Airway epithelial cell (primary cell): Measurements from ENCODE around the gene TBC1D22B.

- RAMPAGE, long total RNA: no peak
Measured at GRCh38 chr6:37169940-37170065, 149 bp upstream of the PIM1 start.

DNA sequence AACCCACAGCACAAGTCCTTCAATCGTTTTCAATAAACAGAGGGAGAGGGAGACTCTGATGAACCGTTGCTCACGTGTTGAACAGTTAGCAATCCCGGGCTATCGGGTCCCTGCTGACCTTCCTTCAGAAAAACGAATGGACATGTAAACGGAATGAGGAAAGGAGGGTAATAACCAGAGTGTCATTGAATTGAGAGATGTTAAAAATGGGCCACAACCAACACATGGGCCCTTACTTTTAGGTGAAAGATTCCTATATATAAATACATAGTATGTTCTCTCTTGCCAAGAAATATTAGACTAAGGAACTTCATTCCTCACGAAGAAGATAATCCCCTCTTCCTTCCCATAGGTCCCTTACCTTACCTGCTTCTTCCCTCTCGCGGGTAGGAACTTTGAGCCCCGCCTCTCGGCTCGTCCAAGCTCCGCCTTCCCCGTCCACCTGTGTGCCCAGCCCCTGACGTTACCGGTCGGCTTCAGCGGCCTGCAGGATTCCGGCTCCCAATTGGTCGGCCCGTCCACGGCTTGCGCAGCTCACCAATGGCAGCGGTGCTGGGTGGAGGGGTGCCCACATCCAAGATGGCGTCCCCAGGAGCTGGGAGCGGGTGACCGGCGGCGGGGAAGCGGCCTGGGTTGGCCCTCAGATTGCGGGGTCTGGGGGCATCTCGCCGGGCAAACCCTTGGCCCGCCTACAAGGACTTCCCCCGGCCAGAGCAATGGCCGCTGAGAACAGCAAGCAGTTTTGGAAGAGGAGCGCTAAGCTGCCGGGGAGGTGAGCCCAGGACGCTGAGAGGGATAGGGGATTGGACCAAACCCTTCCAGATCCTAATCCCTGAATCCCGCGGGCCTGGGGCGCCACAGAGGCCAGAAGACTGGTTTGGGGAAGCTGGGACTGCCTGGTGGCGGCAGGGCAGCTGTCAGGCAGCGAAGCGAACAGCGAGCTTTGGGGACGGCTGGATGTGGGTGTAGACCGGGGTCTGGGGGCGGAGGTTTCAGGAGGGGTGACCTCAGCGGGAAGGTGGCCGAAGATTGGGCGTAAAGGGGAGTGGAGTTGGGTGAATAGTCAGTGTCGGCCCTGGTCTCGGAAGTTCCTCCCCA lies at the start of gene TBC1D22B:
Gene TBC1D22B (plus strand): TSS at position 571 of the 1,098 bp plus-strand sequence.
- RAMPAGE, long total RNA: no peak

DNA sequence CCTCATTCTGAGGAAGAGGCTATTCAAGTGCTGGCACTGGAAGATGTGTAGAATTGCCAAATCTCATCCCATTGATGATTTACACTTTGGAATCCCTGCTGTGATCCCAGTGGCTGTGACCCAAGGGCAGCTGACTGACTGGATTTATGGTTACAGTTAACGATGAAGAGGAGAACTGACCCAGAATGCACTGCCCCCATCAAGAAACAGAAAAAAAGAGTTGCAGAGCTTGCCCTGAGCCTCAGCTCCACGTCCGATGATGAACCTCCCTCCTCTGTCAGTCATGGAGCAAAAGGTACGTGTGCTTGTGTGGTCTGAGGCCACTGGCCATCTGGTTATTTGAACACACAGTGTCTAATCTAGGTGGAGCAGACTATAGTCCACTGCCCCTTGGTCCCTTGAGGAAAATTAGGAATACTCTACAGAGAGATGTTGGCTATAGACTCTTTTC lies 2.5 kb downstream of the CMTR1 start:
- RAMPAGE, long total RNA: no peak

DNA sequence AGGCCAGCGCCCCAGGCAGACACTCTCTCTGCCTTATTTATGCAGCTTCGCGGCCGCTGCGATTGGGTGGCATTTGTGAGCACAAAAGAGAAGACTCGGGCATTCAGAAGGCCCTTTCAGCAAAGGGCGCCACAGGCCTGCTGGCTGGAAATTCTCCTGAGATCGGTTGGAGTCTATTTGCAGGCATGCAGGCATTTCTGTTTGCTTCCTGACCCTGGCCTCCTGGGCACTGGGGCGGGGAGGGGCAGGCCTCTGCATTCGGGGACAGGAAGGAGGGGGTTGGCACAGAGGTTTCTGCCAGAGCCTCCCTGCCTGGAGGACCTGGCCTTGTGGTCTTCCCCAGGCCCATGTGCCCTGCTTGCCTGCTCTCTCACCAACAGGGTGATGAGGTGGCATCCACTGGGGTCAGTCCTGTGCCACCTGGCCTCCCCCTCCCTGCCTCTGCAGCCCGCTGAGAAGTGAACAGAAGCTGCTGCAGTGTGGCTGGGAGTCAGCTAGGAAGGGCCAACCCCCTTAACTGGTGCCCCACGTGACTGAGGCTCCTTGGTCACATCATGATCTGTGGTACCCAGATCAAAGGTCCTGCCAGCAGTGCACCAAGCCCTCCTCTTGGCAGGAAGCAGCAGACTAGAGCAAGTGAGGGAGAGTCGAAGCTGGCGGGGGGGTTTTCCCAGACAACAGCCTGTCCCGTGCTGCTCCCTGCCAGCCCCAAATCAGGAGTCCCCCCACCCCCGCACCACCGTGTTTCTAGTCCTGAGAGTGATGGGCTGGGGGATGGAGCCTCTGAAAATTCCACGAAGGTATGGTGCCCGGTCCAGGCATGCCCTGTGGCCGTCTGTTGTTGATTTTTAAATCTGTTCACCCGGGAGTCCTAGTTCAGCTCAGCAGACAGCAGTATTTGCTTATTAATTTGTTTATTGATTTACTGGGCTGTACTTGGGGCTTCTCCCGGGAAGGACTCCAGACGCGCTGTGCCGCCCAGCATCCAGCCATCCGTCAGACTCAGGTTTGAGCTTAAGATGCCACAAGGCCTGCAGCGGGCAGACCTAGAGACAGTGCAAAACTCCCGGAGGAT lies 16.8 kb upstream of the CCDC167 start:
- RAMPAGE, long total RNA: no peak

- RAMPAGE, long total RNA: no peak
Measured at GRCh38 chr6:37559947-37560387, 60.3 kb upstream of the CCDC167 start.

DNA sequence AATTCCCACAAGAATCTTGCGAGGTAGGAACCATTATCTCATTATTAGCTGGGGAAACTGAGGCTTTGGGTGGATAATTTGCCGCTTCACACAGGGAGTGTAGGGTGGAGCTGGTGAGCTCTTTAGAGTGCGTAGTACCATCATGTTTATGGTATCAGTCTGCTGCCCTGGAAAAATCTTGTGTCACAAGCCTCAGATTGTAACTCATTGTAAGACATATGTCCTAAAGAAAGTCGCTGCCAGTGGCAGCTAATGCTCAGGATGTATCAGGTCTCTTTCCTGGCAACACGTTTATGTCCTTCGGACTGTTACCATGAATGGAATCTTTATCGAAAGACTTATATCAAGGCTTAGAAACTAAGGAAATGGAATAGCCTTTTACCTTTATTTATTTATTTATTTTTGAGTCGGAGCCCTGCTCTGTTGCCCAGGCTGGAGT lies 1.9 kb downstream of the ZFAND3 start:
- RAMPAGE, long total RNA: no peak

GRCh38 chr6:37925797-37926282 lies 106.3 kb downstream of the ZFAND3 start:
- RAMPAGE, long total RNA: no peak

DNA sequence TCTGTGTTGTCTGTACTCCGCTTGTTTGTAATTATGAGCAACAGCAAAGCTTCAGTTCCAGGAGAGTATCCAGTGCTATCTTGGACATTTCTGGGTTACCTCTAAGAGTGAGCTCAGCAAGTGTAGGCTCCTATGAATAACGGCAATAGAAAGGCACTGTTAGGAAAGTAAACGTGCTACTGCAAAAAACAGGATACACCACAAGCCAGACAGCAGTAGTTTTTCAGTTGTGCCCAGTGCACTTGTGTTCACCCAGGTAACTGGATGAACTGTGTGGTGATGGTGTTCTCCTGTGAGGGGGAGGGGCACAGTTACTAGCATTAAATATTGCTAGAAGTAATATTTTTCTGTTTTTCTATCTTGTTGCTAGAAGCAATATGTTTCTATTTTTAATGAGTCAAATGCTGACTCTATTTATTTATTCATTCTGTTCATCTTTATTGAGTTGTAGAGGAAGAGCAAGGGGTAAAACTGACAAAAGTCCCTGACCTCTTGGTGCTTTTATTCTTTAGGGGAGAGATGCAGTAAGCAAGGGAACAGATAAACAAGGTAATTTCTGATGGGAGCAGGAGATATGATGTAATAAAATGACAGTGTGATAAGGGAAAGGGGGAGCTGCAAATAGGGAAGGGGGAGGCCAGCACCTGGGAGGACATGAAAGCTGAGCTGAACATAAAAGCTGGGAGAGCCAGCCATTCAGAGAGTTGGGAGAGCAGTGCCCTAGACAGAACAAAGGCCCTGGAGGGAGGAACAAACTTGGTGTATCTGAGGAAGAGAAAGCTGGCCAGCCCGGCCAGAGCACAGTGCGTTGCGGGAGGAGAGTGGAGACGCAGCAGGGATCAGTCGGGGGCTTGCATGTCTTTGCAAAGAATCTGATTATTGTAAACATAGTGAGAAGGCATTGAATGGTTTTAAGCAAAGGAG lies 317.8 kb downstream of the ZFAND3 start:
- RAMPAGE, long total RNA: no peak

DNA sequence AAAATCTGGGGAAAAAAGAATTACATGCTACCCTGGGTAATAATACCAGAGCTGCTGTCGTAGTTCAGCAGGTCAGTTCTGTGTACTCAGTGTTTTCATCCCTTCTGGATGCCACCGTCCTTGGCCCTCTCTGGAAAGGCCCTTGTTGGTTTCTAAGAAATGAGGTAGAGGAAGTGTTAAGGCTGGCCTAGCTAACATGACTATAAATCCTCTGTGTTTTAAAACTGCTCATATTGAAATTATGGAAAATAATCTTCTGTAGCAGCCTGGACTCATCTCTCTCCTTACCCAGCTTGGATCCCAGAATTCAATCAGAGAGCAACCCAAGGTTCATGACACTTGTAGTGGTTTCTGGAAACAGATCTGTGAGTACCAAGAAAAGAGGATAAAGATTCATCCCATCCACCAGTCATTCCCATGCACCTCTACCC lies 328.8 kb downstream of the ZFAND3 start:
- RAMPAGE, long total RNA: no peak

DNA sequence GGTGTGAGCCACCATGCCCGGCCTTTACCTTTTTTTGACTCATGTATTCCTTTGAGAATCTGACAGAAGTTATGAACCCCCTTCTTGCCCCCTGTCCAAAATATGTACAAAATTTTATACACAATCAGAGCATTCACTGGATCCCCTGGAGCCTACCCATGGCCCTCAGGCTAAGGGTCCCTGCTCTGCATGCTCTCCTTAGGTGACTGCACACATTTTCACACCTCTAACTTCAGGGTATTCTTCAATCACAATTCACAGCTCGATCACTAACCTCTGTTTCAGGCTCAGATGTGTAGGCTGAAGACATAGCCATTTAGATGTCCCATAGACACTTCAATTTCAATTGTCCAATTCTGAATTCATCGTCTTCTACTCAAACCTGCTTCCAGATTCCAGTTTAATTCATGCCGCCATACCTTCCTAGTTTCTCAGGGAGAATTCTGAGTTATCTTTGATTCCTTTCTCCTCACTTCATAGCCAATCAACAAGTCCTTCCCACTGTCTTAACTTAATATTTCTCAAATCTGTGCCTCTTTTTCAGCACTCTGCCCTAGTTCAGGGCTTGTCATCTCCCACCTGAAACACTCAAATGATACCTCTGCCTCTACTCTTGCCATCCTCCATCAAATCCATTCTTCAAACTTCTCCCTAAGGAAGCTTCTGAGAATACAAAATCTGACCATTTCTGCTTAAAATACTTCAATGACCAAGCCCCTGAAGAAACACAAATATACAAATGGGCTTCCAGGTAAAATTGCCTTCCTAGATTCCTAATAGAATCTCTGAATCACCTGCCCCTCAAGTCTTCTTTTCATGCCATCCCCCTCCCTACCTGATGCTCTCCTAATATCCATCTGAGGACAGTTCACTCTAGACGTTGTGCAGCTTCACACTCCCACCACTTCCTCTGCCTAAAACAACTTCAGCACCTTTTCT lies 270.9 kb downstream of the BTBD9 start:
- RAMPAGE, long total RNA: no peak

DNA sequence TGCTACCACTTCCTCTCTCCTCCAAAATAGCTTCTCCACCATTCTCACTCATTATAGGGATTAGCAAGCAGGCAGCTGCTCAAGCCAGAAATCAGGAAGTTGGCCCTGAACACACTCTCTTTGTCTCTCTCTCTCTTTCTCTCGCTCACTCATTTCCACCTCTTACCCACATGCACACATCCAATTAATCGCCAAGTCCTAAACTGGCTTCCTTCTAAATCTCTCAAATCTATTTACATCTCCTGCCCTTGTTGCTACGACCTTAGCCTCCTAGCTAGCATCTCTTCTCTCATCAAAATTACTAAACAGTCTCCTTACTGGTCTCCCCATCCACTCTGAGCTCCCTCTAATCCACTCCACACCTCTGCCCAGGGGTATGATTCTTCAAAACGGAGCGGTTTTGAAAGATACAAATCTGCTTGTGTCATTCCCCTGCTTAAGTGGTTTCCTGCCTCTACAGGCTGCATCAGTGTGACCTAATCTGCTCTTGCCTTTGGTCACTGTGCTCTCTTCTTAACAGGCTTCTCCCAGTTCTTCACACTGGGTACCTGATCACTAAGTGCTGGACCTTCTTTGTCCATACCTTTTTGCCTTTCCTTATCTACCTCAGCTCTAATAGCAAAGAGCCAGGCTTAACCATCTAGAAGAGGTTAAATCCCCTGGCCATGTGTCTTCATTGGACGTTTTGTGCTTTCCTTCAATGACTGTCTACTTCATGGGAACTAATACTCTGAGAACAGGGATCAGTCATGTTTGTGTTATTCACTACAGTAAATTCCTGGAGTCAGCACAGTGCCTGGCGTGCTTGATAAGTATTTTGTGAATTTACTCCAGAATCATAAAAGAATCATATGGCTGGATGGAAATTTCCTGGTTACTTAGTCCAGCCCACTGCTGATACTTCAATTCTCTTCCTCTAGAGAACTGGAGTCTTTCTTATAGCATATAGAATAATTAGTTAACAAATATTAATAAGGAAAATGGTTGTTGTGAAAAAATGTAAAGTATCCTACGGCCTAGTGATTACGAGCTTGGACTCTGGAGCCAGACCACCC lies 195.9 kb downstream of the BTBD9 start:
- RAMPAGE, long total RNA: no peak

DNA sequence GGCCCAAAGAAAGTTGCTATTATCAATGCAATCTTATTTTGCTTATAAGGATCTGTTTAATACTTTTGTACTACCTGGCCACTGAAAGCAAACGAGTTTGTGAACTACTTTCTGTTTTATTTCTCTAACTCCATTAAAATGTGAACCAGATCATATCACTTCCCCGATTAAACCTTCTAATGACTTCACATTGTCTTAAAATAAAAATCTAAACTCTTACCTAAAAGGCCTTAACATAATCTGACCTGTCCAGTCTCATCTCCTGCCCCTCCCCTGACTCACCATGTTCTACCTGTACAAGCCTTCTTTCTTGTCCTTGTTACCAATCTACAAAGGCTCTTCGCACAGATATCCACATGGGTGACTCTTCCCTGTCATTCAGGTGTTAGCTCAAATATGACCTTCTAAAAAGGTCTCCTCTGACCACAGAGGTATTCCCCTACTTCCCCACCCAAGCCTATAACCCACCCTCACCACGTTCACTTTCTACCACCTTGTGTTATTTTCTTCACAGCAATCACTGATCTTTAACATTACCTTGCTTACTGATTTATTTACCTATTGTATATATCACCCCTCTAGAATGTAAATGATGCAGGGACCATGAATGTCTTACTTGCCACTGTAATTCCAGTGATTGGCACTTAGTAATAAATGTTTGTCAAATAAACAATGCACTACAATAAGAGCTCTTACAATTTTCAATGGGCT lies 96.8 kb downstream of the BTBD9 start:
- RAMPAGE, long total RNA: no peak

DNA sequence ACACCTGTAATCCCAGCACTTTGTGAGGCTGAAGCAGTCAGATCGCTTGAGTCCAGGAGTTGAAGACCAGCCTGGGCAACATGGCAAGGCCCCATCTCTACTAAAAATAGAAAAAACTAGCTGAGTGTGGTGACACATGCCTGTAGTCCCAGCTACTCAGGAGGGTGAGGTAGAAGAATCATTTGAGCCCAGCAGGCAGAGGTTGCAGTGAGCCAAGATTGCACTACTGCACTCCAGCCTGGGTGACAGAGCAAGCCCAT lies 68.1 kb downstream of the BTBD9 start:
- RAMPAGE, long total RNA: no peak

GRCh38 chr6:38638783-38639443 lies 816 bp downstream of the BTBD9 start:
- RAMPAGE, long total RNA: no peak

DNA sequence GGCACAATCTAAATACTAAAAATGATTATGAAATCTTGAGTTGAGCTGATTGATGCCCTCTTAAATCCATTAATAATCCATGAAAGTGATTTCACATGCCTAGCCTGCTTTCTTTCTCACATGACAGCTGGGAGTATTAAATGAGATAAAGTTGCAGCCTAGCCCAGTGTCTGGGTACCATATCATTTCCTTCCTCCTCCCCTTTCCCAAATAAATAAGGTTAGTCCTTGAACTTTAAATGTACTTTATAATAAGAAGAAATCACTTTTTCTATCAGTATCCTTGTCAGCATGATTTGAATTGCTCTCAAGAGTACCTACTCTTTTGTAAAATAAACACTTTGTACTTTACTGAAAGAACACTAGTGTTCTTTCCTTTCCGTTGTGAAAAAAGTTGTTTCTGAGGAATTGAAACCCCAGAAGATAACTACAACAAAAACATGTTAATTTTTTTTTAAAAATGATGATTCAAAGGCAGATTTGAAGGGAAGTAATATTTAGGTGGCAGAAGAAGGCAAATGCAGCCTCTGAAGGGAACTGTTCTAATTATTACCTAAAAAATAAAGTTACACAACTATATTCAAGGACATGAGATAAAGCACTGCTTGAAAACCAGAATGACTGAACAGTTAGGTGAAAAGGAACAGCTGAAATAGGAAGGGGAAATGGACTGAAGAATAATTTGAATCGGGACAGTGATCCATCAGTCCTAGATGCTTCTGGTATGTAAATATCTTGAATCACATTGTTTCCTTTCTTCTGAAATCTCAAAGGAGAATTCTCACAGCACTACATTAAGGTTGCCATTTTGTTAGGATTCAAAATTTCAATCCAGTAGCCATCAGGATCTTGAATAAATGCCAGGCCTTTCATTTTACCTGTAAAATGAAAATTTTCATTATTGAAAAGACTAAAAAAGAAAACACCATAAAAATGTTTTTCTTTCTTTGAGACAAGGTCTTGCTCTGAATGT lies 26.2 kb downstream of the GLO1 start:
- RAMPAGE, long total RNA: no peak

DNA sequence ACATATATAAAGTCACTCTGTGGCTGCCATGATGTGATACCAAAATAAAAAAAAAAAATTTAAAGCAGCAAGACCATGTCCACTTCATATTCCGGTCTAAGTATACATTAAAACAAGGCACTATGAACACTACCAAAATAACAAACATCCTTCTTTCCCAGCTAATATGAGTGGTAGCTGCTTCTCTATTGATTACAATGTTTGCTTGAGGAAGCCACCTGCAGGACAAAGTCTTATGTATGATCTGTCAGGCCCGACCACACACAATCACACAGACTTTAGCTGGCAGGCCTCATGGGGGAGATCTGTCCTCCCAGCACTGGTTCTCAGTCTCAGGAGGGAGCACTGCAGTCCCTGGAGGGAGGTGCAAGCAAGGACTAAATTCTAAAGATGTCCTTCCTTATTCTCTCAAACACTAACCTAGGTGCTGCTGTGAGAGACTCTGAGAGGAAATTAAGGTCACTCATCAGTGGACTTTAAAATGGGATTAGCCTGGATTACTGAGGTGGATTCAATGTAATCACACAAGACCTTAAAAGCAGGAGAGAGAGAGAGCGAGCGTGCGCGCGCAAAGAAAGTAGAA lies 14.5 kb downstream of the GLO1 start:
- RAMPAGE, long total RNA: no peak

GRCh38 chr6:39196562-39197250 lies 32.6 kb downstream of the KCNK5 start:
- RAMPAGE, long total RNA: no peak

GRCh38 chr6:39197251-39198051 lies 31.8 kb downstream of the KCNK5 start:
- RAMPAGE, long total RNA: no peak

GRCh38 chr6:39206110-39206906 lies 23.0 kb downstream of the KCNK5 start:
- RAMPAGE, long total RNA: no peak

DNA sequence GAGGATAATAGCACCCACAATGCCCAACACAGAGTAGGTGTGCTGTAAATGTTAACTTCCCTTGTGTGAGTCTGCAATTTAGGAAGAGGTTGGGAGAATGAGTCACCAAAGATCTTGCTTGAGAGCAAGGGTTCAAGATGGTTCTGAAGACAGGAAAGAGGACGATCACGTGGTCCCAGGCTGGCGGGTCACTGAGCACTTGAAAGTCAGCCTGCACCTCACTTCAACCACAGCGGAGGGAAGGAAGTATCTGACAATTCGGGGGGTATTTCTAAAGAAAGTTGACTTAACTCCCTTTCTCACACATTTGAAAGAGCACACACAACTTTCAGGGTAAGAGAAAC lies 3.2 kb downstream of the KCNK5 start:
- RAMPAGE, long total RNA: no peak